UCH-1 (cell line): ENCODE measurements around the genes RAD9A, CARNS1, CABP4 and UNC93B1.

DNA sequence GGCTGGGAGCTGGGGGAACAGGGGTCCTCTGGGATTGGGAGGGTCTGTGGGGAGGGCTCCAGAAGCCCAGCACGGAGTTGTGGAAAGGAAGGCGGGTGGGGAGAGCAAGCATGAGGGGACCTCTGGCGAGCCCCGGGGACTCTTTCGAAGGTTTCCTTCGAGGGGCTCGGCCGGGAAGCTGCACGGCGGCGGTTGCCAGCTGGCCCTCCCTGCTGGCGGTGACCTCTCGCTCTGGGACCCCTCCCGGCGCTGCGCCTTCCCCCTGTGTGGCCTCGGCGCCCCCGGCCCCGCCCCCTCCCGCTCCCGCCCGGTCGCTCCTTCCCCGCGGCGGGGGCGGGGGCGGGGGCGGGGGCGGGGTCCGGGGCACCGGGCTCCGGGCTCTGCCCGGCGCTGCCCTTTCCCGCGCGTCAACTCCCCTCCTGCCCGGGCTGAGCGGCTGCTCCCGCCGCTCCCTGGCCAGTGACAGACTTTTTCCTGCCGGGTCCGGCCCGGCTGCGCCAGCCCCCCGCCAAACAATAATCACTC is 1.0 kb downstream of the CLCF1 start:
- RRBS, result 19% methylated on average over 23 of the region's 48 CpGs

DNA sequence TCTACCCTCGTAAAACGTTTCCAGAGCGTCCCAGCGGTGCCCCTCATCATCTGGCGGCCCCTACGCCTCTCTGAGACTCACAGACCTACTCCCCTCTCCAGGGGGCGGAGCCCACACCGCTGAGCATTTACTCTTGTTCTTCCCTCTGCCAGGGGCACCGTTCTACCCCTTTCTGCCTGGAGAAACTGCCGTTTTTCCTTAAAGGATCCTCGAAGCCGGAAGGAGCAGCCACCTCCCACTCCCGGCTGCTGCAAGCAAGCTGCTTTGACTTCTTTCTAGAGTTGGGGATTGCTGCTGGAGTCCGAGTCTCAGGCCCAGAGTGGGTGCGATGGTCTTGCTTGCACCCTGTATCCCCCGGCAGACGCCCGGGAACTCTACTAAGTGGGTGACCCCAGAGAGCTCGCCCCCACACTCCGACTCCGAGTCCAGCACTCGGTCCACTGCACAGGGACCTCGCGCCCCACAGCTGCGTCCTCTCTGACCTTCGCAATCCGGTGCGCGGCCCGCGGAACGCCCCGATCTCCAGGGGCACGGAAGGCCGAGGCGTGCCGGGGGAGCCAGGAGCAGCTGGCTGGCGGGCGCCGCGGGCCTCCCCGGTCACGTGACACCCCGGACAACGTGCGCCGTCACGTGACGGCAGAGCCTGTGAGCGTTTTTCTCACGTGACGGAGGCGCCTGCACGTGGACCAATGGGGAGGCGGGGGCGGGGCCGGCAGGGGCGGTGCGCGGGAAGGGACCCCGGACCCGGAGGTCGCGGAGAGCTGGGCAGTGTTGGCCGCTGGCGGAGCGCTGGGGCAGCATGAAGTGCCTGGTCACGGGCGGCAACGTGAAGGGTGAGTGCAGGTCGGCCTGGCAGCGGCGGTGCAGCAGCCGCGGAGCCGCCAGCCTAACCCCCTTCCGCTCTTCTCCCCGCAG is at the start of gene RAD9A:
Gene RAD9A, plus strand, starts transcription at position 741 of the 915 bp plus-strand sequence.
- RRBS, result 2% methylated on average over 22 of the region's 78 CpGs

DNA sequence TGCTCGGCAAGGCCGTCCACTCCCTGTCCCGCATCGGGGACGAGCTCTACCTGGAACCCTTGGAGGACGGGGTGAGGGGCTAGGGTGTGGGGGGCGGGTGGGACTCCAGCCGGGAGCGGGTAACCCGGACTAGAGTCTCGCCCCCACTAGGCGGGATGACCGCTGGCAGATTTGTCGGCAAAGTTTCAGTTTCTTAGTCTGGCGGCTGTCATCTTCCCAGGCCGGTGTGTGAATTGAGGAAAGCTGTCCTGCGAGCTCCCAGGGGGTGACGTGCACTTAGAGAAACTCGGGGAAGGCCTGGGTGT is 327 bp downstream of the RAD9A start:
- RRBS, result 11% methylated on average over 5 of the region's 19 CpGs

DNA sequence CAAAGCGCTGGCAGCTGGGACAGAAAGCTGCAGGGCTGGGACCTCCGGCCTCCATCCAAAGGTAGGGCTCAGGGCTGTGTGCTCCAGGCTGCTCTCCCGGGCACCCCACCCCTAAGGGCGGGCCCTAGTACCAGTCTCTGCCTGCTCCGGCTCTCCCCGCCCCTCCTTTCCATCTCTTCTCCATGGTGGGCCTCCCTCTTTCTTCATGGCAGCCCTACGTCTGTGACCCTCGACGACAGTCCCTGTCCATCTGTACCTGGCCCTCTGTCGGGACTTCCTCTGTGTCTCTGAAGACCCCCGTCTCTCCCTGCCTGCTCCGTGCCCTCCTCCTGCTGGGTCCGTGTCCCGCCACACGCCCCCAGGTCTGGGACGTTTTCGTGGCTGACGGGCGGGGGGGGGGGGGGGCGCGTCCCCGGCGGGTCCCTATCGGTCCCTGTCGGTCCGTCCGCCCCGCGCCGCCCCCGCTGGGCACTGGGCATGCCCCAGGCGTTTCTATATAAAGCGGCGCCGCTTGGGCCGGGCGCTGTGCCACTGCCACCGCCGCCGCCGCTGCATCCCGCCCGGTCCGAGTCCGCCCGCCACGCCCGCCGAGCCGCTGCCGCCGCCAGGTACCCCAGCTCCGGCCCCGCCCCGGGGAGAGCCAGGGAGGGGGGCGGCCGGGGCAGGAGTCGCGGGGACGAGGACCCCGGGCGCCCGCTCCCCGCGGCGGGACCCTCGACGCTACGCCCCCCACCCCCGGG is at the start of gene CARNS1:
Gene CARNS1, plus strand, starts transcription at position 523 of the 740 bp plus-strand sequence.
- RRBS, result 10% methylated on average over 38 of the region's 70 CpGs

DNA sequence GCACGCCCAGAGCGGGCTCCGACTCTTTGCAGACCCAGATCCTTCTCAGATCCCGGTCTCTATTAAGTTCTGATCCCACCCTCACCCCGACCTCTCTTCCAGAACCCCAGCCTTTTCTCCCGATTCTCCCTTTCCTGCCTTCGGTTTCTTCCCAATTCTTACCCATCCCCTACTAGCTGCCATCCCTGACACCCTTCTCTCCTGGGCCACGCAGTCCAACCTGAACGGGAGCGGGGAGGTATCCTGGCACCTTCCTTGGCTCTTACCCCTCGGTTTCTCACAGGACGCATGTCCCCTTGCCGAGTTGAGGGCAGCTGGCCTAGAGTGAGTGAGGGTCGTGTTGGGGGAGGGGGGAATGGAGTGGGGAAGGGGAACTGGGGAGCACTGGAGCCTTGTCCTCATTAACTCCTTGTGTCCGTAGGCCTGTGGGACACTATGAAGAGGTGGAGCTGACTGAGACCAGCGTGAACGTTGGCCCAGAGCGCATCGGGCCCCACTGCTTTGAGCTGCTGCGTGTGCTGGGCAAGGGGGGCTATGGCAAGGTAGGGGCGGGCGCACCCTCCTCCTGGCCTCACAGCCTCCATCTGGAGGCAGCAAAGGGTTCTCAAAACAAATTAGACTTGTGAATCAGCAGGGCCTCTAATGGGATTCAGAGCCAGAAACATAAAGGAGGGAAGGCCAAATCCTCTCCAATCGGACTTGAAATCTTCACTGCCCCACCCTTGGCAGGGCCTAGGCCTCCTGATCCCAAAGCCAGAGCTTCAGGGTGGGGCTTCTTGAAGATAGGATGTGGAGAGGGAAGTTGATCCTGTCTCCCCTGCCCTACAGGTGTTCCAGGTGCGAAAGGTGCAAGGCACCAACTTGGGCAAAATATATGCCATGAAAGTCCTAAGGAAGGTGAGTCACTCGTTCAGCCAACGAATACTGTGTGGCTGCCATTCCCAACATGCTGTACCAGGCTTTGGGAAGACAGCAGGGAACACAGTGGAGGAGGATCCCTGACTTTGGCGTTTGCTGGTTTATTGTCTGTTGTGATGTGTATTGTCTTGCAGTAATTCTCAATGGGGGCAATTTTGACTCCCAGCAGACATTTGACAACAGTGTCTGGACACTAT is 762 bp downstream of the RPS6KB2 start:
- RRBS, result 2% methylated on average over 4 of the region's 27 CpGs

DNA sequence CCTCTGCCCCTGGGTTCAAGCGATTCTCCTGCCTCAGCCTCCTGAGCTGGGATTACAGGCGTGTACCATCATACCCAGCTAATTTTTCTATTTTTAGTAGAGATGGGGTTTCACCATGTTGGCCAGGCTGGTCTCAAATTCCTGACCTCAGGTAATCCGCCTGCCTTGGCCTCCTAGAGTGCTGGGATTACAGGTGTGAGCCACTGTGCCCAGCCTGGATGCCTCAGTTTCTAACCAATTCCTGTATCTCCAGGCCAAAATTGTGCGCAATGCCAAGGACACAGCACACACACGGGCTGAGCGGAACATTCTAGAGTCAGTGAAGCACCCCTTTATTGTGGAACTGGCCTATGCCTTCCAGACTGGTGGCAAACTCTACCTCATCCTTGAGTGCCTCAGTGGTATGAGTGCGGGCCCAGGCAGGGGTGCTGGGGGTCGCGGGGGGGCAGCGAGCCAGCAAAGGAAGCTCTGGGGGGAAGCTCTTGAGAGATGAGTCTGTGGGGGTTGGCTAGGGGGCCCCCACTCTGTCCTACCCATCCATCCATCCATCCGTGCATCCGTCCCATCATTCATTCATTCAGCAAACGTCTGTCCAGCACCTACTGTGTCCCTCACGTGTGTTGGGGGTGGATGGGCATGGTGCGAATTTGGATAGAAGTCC is 3.0 kb downstream of the RPS6KB2 start:
- RRBS, result no CpG with 5 or more reads among the region's 15 CpGs

- RRBS, result no CpG with 5 or more reads among the region's 7 CpGs
These were observed 1.0 kb downstream of the PTPRCAP start for GRCh38 chr11:67436384-67436920.

GRCh38 chr11:67455020-67455476 is at the start of gene CABP4:
TSS of gene CABP4 (plus strand) at chr11:67455354.
- RRBS, result no CpG with 5 or more reads among the region's 4 CpGs

DNA sequence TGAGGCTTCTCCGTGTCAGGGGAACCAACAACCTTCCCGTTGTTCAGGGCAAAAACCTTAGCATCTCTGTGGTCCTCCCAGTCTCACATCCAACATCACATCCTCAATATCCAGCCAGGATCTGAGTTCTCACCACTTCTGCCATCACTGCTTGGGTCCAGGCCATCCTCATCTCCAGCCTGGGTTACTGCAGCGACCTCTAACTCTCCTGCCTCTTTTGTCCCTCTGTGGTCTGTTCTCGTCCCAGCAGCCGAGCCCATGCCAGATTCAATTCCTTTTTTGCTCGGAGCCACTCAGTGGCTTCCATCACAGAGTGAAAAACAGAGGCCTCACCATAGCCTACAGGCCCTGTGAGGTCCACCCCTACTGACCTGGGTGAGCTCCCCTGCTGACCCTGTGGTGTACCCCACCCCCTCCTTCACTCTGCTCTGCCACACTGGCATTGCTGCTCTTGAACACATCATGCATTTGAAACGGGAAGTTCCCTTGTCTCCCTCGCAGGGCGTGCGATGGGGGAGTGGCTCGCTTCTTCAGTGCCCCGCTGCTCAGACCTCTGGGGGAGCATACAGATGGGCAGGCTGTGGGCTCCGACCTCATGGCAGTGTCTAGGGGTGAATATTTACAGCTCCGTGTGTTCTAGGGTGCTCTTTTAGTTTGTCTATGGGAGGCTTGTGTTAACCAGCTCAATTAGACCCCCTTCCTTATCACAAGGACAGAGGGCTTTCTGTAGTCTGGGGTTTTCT is 2.0 kb downstream of the AIP start:
- RRBS, result no CpG with 5 or more reads among the region's 14 CpGs

GRCh38 chr11:67498432-67499182 is 6.6 kb downstream of the PITPNM1 start:
- RRBS, result 100% methylated on average over 2 of the region's 28 CpGs

DNA sequence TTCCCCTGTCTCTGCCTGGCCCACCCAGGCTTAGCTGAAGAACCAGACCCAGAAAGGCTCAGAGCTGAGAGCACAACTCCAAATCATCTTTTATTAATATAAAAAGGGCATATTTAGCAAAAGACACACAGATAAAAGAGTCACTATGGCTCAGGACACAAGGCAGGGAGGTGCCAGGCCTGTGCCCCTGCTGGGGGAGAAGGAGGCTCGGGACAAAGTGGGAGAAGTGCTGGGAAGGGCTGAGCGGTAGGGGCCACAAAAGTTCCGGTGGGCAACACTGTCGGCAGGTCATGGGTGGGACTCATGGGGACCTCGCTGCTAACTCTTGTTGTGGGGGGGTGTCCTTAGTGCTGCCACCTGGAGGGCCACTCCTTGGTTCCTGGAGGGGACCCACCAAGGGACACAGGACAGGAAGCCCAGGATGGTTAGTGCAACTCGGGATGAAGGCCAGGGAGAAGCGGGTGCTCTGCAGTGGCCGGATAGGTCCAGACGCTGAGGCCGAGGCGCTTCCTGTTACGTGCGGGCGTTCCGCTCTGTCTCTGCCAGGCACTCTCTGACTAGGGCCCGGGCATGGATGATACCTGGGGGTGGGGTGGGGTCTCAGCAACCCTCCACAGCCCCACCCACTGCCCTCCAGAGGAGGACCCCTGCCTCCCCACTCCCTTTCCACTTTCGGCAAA is 1.4 kb downstream of the CDK2AP2 start:
- RRBS, result 79% methylated on average over 4 of the region's 17 CpGs

GRCh38 chr11:67610883-67611644 is 4.3 kb downstream of the NDUFV1 start:
- RRBS, result no CpG with 5 or more reads among the region's 20 CpGs

- RRBS, result no CpG with 5 or more reads among the region's 18 CpGs
These were observed 9.6 kb downstream of the NDUFV1 start for GRCh38 chr11:67616231-67616814.

GRCh38 chr11:68003940-68004295 is at the start of gene UNC93B1:
TSS of gene UNC93B1 (minus strand) at chr11:68004097.
- RRBS, result no CpG with 5 or more reads among the region's 43 CpGs

GRCh38 chr11:68011124-68011501 is 986 bp downstream of the ALDH3B1 start:
- RRBS, result 93% methylated on average over 4 of the region's 9 CpGs

- RRBS, result no CpG with 5 or more reads among the region's 10 CpGs
These were observed 3.0 kb downstream of the ALDH3B1 start for GRCh38 chr11:68013111-68013601.

- RRBS, result 78% methylated on average over 3 of the region's 18 CpGs
These were observed 1.8 kb upstream of the TCIRG1 start for GRCh38 chr11:68036662-68037701.

DNA sequence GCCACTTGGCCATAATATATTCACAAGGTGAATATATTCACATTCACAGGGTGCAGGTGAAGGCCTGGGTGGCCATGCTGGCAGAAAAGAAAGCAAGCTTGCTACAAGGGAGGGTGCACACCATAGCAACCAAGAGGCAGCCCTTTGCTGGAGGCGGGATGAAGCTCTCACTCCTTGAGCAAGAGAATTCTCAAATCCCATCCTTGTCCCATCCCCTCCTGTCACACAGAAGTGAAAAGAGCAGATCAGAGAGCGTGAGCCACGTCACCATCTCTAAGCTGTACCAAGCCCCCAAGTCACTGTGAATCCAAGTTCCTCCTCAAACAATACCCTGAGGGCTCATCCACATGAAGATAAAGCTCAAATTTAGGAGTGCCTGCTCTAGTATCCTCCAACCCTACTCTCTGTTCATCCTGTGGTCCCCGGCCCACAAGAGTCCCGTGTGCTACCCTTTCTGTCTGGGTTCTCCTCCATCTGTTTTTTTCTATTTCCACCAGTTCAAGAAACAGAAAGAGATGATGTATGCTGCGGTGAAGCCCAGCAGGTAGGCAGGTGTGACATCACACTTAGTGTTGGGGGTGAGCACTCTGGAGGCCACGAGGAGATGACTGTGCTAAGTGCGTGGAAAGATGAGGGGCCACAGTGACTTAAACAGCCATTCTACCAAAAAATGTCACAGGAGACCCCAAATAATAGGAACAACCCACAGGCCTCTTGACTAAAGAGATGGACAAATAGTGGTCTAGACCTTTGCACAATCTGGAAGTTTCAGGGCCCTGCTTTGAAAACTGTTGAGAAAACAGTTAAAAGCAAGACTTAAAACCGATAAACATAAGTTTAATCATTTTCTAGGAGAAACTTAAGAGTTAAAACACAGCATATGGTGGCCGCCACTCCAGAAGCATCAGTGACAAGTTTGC is 23.7 kb downstream of the TCIRG1 start:
- RRBS, result no CpG with 5 or more reads among the region's 10 CpGs

DNA sequence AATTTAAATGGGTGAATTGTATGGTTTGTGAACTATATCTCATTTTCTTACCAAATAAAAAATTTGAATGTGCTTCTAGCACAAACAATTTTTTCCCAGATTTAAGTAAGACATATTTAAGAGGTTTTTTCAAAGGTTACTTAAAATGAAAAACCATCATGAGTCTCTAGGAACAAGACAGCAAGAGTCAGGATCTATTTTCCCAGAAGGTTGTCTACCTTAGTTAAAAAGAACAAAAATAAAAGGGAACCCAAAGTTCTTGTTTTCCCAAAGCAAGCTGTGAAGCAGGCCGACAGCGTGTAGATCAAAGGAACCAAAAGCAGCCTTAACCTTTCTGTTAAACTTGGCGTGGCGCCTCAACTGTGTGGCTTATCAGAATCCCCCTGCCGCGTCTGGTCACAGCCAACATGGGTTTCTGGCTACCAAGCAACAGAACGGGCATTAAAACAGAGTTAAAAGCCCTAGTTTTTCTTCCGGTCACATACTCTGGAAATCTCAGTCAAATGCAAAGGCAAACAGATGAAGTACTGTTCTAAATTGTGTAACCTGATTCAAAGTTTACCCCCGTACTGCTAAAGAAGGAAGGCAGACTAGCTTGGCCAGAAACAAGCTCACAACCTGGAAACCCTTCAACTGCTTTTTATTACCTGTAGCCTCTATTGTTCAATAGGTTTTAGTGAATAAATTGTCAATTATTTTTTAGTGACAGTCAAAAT is 21.7 kb downstream of the CHKA start:
- RRBS, result no CpG with 5 or more reads among the region's 9 CpGs

GRCh38 chr11:68127950-68129149 is 7.2 kb upstream of the CHKA start:
- RRBS, result 40% methylated on average over 10 of the region's 60 CpGs